SK-N-DZ (cell line): ENCODE measurements around a stretch of chr1.

GRCh38 chr1:20427001-20427497 is 59.0 kb downstream of the CAMK2N1 start:
RAMPAGE:
- cytosol, long total RNA = no peak
- nucleus, long total RNA = no peak

GRCh38 chr1:20479679-20480084 is 6.3 kb downstream of the CAMK2N1 start:
RAMPAGE:
- cytosol, long total RNA = no peak
- nucleus, long total RNA = no peak

DNA sequence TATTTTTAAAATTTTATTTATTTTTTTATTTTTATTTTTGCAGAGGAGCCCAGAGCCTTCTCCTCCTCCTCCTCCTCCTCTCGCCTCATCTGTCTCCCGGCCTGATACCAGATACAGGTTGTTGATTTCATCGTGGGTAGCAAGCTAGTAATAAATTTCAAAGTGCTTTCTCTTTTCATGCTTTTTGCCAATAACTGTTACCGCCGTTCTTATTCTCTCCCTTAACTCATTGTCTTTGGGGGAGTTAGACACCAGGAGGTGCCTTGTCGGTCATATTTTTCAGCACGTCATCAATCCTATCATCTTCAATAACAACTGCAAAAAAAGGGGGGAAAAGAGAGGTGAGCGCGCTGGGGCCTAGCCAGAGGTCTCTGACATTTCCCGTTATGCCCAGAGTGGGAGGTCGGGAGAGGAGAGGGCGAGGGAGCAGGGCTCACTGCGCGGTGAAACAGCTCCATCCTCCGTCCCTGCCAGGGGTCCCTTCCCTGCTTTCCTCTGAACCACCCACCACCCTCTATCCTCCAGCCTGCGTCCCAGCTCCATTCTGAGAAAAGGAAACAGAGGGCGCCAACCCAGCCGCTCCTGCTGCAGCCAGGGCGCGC is 2.5 kb downstream of the CAMK2N1 start:
RAMPAGE:
- cytosol, long total RNA = no peak
- nucleus, long total RNA = no peak

RAMPAGE:
- cytosol, long total RNA = no peak
- nucleus, long total RNA = no peak
These were observed 1.2 kb downstream of the CAMK2N1 start for GRCh38 chr1:20484963-20485149.

DNA sequence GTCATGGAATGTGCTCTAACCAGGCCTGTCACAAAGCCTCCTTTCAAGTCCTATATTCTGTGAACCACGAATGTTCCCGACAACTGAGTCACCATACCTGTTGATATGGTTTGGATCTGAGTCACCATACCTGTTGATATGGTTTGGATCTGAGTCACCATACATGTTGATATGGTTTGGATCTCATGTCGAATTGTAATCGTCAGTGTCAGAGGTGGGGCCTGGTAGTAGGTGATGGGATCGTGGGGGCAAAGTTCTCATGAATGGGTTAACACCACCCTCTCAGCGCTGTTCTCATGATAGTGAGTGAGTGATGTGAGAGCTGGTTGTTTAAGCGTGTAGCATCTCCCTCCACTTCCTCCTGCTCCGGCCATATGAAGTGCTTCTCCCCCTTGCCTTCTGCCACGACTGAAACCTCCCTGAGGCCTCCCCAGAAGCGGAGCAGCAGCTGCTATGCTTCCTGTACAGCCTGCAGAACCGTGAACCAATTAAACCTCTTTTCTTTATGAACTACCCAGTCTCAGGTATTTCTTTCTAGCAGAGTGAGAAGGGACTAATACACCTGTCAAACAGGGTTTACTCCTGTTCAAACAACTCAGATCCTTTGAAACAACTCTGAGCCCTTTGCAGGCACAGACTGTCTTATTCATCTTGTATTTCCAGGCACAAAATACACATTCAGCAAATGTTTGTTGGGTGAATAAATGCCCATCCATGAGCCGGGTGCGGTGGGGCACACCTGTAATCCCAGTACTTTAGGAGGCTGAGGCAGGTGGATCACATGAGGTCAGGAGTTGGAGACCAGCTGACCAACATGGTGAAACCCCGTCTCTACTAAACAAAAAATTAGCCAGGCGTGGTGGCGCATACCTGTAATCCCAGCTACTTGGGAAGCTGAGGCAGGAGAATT is 10.6 kb upstream of the CAMK2N1 start:
RAMPAGE:
- cytosol, long total RNA = no peak
- nucleus, long total RNA = no peak

DNA sequence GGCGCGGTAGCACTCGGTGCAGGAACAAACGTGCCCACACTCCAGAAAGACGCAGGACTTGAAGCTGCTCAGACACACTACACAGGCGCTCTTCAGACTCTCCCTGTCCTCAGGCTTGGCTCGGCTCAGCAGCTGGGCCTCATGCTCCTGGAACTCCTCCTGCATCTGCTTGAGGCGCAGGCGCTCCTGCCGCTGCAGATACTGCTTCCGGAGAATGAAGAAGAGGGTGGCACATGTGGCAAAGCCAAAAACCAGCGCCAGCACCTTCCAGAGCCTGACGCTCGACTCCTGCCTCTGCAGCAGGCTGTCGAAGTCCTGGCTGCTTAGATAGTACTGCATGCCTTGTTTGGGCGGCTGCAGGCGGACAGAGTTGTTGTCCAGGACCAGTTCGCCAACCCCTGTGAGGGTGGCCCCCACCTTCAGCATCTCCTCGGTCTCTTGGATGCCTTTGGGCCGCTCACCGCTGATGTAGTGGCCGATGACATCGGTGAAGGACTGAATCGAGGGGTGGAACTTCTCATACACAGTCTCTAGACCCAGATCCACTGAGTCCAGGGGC is 7.1 kb downstream of the MUL1 start:
RAMPAGE:
- cytosol, long total RNA = no peak
- nucleus, long total RNA = no peak

DNA sequence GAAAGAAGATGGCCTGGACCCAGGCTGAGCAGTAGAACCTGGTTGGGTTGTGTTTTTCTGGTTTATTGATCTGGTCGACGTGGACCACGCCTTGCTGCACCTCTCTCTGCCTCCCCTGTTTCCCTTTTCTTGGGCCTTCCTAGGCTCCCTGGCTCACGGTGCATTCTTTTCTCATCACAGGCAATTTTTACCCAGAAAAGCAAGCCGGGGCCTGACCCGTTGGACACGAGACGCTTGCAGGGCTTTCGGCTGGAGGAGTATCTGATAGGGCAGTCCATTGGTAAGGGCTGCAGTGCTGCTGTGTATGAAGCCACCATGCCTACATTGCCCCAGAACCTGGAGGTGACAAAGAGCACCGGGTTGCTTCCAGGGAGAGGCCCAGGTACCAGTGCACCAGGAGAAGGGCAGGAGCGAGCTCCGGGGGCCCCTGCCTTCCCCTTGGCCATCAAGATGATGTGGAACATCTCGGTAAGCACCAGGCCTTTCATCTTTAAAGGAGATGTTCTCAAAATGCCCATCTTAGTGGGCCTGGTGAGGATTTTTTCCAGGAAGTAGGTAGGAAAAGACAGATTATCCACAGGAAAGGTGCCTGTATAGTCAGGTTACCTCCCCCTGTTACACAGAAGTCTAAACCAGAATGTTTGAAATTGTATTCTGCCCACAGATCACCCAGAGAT is 4.5 kb downstream of the PINK1 start:
RAMPAGE:
- cytosol, long total RNA = no peak
- nucleus, long total RNA = no peak

GRCh38 chr1:20654068-20654752 is 7.0 kb downstream of the DDOST start:
RAMPAGE:
- cytosol, long total RNA = no peak
- nucleus, long total RNA = no peak

DNA sequence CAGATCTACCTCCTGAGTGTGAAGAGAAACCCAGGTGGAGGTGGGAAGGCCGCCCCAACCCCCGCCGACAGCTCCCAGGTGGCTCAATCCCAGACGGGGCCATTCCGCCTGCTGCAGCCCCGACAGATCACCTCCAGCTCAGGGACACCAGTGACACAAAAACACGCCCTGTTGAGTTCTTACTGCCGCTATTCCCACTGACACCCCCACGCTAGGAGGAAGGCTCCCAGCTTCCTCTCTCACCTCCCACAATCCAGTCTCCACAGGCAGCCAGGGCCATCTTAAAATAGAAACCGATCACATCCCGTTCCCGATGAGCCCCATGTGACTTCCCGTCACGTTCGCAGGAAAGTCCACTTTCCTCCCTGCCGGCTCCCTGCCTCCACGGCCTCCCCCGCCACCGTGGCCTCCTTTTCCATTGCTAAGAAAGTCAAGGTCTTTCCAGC is 23.9 kb upstream of the DDOST start:
RAMPAGE:
- cytosol, long total RNA = no peak
- nucleus, long total RNA = no peak

DNA sequence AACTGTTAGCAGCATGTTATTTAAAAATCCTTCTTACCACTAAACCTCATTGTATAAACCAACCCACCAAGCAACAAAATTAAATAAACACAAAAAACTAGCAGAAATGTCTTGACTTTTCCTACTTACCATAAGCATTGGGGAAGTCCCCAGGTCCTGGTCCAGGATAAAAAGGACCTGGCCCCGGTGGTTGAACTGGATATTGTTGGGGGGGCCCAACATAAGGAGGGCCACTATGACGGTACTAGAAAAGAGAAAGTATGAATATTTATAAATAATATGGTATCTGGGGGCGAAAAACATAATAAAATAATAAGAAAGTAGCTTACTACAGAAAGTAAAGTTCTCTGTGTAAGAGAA is 193.1 kb upstream of the HP1BP3 start:
RAMPAGE:
- cytosol, long total RNA = no peak
- nucleus, long total RNA = no peak

GRCh38 chr1:21084451-21085076 is 92.1 kb downstream of the EIF4G3 start:
RAMPAGE:
- cytosol, long total RNA = no peak
- nucleus, long total RNA = no peak

GRCh38 chr1:21257376-21258179 is 32.7 kb downstream of the ECE1 start:
RAMPAGE:
- cytosol, long total RNA = no peak
- nucleus, long total RNA = no peak

DNA sequence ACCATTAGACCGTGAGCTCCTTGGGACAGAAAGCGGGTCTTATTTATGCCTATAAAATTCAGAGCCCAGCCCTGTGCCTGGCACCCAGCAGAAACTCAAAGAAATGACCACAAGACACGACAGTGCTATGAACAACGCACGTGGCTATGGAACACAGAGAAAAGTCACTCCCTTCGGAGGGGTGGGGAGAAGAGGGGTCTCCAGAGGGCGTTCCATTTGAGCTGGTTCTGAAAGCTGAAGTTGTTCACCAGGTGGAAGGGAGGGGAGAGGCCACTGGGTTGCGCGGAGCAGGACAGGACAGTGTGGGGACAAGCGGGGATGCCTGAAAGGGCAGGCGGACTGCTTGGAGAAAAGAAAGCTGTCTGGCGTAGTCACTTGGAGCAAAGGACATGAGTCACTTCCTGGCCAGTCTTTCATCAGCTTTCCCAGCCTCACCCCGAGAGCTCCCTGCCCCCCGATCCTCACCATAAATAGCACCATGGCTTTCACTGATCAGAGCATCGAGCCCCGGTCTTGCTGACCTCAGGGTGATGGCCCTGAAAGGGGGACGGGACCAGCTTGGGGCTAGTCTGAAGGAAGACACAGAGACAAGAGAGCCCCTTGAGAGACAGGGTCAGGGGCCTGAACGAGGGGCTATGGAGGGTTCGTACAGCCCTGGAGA is 28.5 kb downstream of the ECE1 start:
RAMPAGE:
- cytosol, long total RNA = no peak
- nucleus, long total RNA = no peak

RAMPAGE:
- cytosol, long total RNA = no peak
- nucleus, long total RNA = no peak
These were observed 379 bp upstream of the ECE1 start for GRCh38 chr1:21290595-21291089.

DNA sequence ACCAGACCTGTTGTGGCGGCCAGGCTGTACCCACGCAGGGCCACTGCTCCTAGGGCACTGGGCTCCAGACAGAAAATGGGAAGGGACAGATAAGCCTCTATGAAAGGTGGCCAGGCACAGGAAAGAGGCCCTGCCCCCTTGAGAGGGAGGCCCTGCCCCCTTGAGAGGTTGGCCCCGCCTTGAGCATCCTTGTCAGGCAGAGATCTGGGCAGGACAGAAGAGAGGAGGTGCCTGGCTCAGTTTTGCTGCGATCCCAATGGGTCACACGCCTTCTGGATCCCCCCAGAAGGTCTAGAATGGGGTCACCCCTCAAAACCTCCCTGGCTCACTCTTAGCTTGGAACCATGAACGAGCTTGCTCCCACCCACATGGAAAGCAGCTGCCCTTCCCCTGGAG is 17.4 kb upstream of the ECE1 start:
RAMPAGE:
- cytosol, long total RNA = no peak
- nucleus, long total RNA = no peak

RAMPAGE:
- cytosol, long total RNA = no peak
- nucleus, long total RNA = no peak
These were observed 44.0 kb upstream of the ECE1 start for GRCh38 chr1:21333953-21335067.

DNA sequence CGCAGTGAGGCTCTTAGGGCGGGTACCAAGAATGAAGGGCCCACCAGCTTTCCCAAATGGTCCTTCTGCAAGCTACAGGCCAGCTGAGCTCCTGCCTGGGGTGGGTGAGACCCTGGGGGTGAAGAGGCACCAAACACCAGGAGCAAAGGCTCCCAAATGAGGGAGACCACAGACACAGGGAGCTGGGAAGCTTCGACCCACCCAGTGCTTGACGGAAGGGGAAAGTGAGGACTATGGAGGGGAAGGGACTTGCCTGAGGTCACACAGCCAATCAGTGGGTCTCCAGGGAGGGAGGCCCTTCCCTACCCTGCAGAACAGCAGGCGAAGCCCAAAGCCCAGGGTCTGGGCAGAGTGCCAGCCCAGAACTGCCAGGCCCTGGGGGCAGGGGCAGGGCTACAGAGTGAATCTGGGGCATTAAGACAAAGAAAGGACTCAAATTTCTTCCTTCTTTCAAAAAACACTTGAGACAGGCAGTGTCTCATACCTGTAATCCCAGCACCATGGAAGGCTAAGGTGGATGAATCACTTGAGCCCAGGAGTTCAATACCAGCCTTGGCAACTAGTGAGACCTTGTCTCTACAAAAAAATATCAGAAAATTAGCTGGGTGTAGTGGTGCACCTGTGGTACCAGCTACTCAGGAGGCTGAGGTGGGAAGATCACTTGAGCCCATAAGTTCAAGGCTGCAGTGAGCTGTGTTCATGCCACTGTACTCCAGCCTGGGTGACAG is 45.5 kb upstream of the ECE1 start:
RAMPAGE:
- cytosol, long total RNA = no peak
- nucleus, long total RNA = no peak

DNA sequence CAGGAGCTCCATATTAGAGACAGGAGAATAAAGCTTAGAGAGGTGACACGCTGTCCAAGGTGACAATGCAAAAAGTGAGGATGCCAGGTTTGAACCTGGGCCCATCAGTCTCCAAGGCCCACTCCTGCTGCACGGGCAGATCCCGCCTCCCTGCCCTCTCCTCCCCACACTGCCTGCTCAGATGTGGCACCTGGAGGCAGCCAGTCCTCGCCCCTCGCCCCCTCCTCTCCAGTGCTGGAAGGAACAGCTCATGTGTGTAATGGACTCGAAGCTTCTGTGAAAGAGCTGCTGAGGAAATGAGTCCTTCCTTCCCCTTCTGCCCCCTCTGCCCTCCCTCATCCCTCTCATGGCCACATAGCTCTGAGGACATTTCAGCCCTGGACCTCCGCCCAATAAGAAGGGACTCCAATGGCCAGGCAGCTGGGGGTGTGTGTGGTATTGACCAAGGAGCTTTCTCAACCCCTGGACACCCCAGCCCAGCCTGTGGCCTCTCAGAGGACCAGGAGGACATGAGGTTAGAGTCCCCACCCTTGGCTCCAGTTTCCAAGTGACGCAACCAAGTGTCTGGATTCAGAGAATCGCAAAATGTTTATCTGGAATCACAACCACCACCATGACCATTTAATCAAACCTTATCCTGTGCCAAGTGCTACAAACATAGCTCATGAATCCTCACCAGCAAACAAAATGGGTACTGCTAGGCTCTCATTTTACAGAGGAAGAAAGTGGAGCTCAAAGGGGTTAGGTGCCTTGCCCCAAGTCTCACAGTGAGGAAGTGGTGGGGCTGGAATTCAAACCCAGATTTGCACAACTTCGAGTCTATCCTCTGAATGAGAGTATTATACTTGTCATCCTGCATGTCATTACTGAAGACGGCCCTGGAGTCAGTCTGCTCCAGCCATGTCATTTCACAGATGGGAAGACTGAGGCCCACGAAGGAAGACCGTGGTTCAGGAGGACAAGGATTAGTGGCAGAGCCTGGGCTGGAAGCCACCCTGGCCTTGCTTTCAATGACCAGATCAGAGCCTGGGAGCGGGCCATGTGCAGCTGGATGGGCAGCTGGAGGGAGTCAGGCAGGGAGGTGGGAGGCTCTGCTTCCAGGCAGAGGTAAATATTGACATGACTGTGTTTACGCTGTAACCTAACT is 47.8 kb upstream of the ECE1 start:
RAMPAGE:
- cytosol, long total RNA = no peak
- nucleus, long total RNA = no peak

RAMPAGE:
- cytosol, long total RNA = no peak
- nucleus, long total RNA = no peak
These were observed 48.5 kb upstream of the ECE1 start for GRCh38 chr1:21338885-21339072.

DNA sequence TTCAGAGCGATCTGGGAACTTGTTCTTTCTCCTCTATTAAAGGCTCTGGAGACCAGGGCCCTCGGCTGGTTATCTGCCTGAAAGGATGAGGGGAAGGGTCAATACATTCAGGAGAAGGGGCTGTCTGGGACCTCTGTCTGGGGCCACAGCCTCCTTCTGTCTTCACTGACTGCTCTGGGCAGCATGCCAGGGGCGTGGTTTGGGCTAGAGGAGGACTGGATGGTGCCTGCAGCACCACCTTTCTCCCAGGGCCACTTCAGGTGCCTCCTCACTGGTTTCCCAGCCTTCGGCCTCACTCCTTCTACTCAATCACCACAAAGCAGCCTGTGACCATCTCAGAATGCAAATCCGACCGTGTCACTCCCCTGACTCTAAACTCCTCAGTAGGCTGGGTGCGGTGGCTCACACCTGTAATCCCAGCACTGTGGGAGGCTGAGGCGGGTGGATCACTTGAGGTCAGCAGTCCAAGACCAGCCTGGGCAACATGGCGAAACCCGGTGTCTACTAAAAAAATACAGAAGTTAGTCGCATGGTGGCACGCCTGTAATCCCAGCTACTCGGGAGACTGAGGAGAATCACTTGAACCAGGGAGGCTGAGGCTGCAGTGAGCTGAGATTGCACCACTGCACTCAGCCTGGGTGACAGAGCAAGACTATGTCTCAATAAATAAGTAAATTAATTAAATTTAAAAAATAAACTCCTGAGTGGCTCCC is 50.1 kb upstream of the ECE1 start:
RAMPAGE:
- cytosol, long total RNA = no peak
- nucleus, long total RNA = no peak